ENCODE results near the gene SSTR3.

DNA sequence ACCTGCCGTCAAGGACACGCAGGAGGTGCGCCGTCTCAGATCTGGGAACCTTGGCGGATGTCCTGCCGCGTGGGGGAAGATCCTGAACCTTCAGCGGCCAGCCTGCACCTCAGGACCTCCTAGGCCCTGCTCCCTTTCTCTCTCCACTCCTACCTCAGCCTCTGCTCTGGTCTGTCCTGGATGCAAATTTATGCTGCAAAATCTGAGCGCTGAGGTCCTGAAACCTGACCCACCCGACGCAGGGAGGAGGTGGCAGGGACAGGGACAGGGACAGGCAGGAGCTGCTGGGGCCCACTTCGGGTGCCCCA, 473 bp upstream of the PVALB start:
- RAMPAGE, long total RNA = no peak
- RRBS, 2 experiments = no CpG with 5 or more reads among the region's 12 CpGs
CAGE:
- cytosol, long polyA minus RNA = no peak
- cytosol, long polyA plus RNA = no peak
- long polyA plus RNA = no peak
- nucleolus, long total RNA = no peak
- nucleus, long polyA plus RNA = no peak
- nucleus, long total RNA = no peak

- RAMPAGE, long total RNA = no peak
- RRBS, 2 experiments = no CpG with 5 or more reads among the region's 8 CpGs
CAGE:
- cytosol, long polyA minus RNA = no peak
- cytosol, long polyA plus RNA = no peak
- long polyA plus RNA = no peak
- nucleolus, long total RNA = no peak
- nucleus, long polyA plus RNA = no peak
- nucleus, long total RNA = no peak
Measured at GRCh38 chr22:36879794-36880362, 19.1 kb downstream of the NCF4 start.

GRCh38 chr22:36929965-36930602, 16.7 kb downstream of the CSF2RB start:
- RAMPAGE, long total RNA = no peak
- RRBS, 2 experiments = no CpG with 5 or more reads among the region's 10 CpGs
CAGE:
- cytosol, long polyA minus RNA = no peak
- cytosol, long polyA plus RNA = no peak
- long polyA plus RNA = no peak
- nucleolus, long total RNA = no peak
- nucleus, long polyA plus RNA = no peak
- nucleus, long total RNA = no peak

DNA sequence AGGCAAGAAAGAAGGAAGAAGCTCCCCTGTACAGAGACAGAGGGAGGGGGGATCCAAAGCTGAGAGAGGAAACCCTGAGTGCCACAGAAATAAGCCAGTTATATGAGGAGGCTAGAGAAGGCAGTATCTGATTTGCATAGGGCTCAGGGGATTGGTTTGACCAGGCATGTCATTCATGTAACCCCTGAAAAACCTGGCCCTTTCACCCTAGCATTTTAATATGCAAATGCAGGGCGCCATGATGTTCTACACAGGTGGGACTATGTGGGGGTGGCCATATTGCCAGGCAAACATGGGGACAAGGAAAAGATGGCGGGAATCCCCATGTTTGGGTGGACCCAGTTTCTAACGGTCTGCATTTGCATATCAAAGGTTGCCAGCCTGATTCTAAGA, 27.2 kb downstream of the CSF2RB start:
- RAMPAGE, long total RNA = no peak
- RRBS, 2 experiments = no CpG with 5 or more reads among the region's 3 CpGs
CAGE:
- cytosol, long polyA minus RNA = no peak
- cytosol, long polyA plus RNA = no peak
- long polyA plus RNA = no peak
- nucleolus, long total RNA = no peak
- nucleus, long polyA plus RNA = no peak
- nucleus, long total RNA = no peak

GRCh38 chr22:37050374-37051096, 1.0 kb upstream of the KCTD17 start:
- RAMPAGE, long total RNA = no peak
- RRBS, 2 experiments = no CpG with 5 or more reads among the region's 12 CpGs
CAGE:
- cytosol, long polyA minus RNA = no peak
- cytosol, long polyA plus RNA = no peak
- long polyA plus RNA = no peak
- nucleolus, long total RNA = no peak
- nucleus, long polyA plus RNA = no peak
- nucleus, long total RNA = no peak

GRCh38 chr22:37133270-37133603, 16.5 kb downstream of the IL2RB start:
- RAMPAGE, long total RNA = no peak
- RRBS, 2 experiments = no CpG with 5 or more reads among the region's 9 CpGs
CAGE:
- cytosol, long polyA minus RNA = no peak
- cytosol, long polyA plus RNA = no peak
- long polyA plus RNA = no peak
- nucleolus, long total RNA = no peak
- nucleus, long polyA plus RNA = no peak
- nucleus, long total RNA = no peak

DNA sequence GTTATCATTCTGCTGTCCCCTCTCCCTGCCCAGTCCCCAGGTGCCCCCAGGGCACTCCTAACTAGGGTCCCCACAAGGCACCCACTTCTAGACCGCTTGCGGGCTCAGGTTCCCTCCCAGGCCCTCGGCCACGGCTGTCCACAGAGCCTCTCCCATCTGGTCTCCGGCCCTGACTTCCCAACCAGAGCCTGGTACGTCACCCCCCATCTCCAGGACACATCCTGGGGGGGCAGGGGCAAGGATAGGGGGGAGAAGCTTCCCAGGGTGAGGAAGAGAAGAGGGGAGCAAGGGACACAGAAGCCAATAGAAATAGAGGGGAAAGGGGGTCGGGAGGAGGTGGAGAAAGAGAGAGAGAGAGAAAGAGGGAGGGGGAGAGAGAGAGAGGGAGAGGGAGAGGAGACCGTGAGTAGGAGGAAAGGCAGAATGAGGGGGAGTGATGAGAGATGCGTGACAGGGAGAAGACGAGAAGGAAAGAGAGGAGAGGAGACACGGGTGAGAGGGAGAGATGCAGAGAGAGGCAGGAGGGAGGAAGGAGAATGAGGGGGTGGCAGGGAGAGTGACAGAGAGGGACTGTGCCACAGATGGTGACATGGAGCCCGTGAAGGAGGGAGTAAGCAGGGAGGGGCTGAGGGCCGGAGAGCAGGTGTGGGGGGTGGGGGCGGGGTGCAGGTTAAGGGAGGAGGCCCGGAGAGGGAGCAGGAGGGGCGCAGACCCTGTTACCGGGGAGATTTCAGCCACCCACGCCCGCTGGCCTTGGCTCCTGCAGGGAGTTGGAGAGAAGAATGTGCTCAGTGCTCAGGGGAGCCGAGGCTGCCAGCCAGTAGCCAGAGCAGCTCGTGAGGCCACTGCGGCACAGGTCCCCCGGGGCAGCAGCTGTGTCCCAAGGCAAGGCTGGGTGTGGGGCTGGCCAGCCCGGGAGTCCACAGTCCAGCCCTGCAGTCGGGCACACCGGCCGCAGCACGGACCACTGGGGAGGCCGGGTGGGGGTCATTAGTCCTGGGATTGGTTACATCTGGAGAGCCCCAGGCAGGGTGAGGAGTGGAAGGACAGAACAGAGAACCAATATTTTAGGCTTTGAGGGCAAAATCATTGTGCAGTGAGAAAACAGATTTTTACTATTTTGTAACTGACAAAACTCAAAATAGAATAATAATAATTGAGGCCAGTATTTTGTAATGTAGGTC, at the start of gene SSTR3:
Gene SSTR3 (minus strand): TSS at position 612 of the 1,184 bp plus-strand sequence.
- RAMPAGE, long total RNA = no peak
- RRBS, 2 experiments = 41 to 72% methylated on average over 6 to 7 of the region's 29 CpGs
CAGE:
- cytosol, long polyA minus RNA = no peak
- cytosol, long polyA plus RNA = no peak
- long polyA plus RNA = no peak
- nucleolus, long total RNA = no peak
- nucleus, long polyA plus RNA = no peak
- nucleus, long total RNA = no peak

- RAMPAGE, long total RNA = no peak
- RRBS, 2 experiments = no CpG with 5 or more reads among the region's 11 CpGs
CAGE:
- cytosol, long polyA minus RNA = no peak
- cytosol, long polyA plus RNA = no peak
- long polyA plus RNA = no peak
- nucleolus, long total RNA = no peak
- nucleus, long polyA plus RNA = no peak
- nucleus, long total RNA = no peak
Measured at GRCh38 chr22:37284082-37284788, 1.9 kb downstream of the CYTH4 start.

DNA sequence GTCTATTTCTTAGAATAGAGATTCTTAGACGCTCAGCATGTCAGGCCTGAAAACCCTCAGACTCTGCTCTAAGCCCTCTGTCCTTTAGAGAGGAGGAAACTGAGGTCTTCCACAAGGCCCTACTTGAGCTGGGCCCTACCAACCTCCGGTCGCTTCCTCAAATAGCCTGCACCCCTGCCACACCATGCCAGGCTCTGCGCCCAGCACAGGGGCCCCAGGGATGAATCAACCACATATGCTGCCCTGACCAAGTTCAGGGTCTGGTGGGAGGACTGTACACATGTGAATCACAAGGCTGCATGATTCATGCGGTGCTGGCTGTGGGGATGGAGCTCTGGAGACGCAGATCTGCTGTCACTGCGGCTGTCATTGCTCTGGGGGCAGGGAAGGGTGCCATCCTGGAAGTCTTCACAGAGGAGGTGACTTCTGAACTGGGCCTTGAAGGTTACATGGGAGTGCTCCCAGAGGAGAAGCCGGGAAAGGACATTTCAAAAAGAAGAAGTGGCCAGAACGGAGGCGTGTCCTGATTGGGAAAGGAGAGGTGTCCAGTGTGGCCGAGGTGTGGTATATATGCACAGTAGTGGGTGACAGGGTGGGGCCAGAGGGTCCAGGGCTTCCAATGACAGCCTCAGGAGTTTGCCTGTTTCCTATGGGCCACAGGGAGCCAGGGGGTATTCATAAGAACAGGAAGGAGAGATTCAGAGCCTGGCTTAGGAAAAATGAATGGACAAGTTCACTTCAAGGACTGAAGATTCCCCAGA, 21.6 kb downstream of the CYTH4 start:
- RAMPAGE, long total RNA = no peak
- RRBS, 2 experiments = no CpG with 5 or more reads among the region's 11 CpGs
CAGE:
- cytosol, long polyA minus RNA = no peak
- cytosol, long polyA plus RNA = no peak
- long polyA plus RNA = no peak
- nucleolus, long total RNA = no peak
- nucleus, long polyA plus RNA = no peak
- nucleus, long total RNA = no peak

- RAMPAGE, long total RNA = no peak
- RRBS, 2 experiments = 69% methylated on average over 1 of the region's 17 CpGs; no CpG with 5 or more reads in 1 of the 2 experiments
CAGE:
- cytosol, long polyA minus RNA = no peak
- cytosol, long polyA plus RNA = no peak
- long polyA plus RNA = no peak
- nucleolus, long total RNA = no peak
- nucleus, long polyA plus RNA = no peak
- nucleus, long total RNA = no peak
Measured at GRCh38 chr22:37568903-37569820, 8.9 kb downstream of the CDC42EP1 start.

DNA sequence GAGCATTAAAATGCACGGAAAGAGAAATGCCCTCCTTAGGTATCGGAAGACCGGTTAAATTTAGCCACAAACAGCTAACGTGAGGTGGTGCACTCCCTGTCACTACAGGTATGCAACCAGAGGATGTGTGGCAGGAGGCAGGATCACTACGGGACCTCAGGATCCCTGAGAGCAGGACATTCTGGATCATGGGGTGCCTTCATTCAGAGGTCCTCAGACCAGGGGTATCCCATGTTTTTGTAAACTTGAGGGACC, 9.5 kb downstream of the CDC42EP1 start:
- RAMPAGE, long total RNA = no peak
- RRBS, 2 experiments = 92% methylated on average over 2 of the region's 5 CpGs; no CpG with 5 or more reads in 1 of the 2 experiments
CAGE:
- cytosol, long polyA minus RNA = no peak
- cytosol, long polyA plus RNA = no peak
- long polyA plus RNA = no peak
- nucleolus, long total RNA = no peak
- nucleus, long polyA plus RNA = no peak
- nucleus, long total RNA = no peak

DNA sequence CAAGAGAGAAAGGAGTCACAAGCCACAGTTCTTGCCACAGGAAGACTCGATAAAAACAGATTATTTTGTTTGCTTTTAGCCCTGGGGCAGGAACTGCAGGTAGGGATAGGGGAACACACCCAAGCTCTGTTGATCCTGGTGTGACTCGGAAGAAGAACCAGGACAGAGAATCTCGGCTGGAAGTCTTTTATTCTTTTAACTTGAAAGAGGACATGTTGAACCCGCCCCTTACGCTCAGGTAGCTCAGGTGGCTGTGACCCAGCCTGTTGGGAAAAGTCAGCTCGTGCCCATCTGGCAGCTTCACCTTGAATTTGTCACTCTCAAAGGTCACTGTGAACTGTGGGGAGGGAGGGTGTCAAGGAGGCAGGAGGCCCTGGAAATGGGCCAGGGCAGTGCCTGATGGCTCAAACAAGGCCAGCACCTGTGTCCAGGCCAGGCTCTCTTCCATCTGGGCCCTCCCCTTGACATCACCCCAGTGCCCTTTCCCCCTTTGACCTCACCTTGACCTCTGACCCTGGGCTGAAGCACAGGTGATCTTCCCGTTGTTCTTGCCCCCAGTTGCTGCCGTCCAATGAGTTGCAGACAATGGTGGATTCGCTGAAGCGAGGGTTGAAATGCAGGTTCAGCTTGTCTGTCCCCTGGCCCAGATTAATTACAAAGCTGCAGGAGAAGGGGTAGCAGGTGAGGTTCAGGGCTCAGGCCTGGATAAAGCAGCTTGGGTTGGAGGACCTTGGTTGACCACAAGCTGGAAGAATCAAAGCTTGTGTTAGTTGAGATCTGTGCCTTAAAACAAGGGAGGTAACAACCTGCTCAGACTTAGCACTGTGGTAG, 9.6 kb downstream of the LGALS2 start:
- RAMPAGE, long total RNA = no peak
- RRBS, 2 experiments = no CpG with 5 or more reads among the region's 10 CpGs
CAGE:
- cytosol, long polyA minus RNA = no peak
- cytosol, long polyA plus RNA = no peak
- long polyA plus RNA = no peak
- nucleolus, long total RNA = no peak
- nucleus, long polyA plus RNA = no peak
- nucleus, long total RNA = no peak

GRCh38 chr22:37592336-37592887, 12.5 kb upstream of the LGALS2 start:
- RAMPAGE, long total RNA = no peak
- RRBS, 2 experiments = 2 to 4% methylated on average over 3 of the region's 8 CpGs
CAGE:
- cytosol, long polyA minus RNA = no peak
- cytosol, long polyA plus RNA = no peak
- long polyA plus RNA = no peak
- nucleolus, long total RNA = no peak
- nucleus, long polyA plus RNA = no peak
- nucleus, long total RNA = no peak

GRCh38 chr22:37624610-37625390, 14.7 kb upstream of the SH3BP1 start:
- RAMPAGE, long total RNA = no peak
- RRBS, 2 experiments = no CpG with 5 or more reads among the region's 11 CpGs
CAGE:
- cytosol, long polyA minus RNA = no peak
- cytosol, long polyA plus RNA = no peak
- long polyA plus RNA = no peak
- nucleolus, long total RNA = no peak
- nucleus, long polyA plus RNA = no peak
- nucleus, long total RNA = no peak

GRCh38 chr22:37677533-37677821, 2.0 kb downstream of the LGALS1 start:
- RAMPAGE, long total RNA = no peak
- RRBS, 2 experiments = no CpG with 5 or more reads among the region's 3 CpGs
CAGE:
- cytosol, long polyA minus RNA = no peak
- cytosol, long polyA plus RNA = no peak
- long polyA plus RNA = no peak
- nucleolus, long total RNA = no peak
- nucleus, long polyA plus RNA = no peak
- nucleus, long total RNA = no peak

GRCh38 chr22:37697336-37697801, 521 bp downstream of the TRIOBP start:
- RAMPAGE, long total RNA = no peak
- RRBS, 2 experiments = no CpG with 5 or more reads among the region's 17 CpGs
CAGE:
- cytosol, long polyA minus RNA = no peak
- cytosol, long polyA plus RNA = no peak
- long polyA plus RNA = no peak
- nucleolus, long total RNA = no peak
- nucleus, long polyA plus RNA = no peak
- nucleus, long total RNA = no peak

GRCh38 chr22:37745502-37746199, 48.8 kb downstream of the TRIOBP start:
- RAMPAGE, long total RNA = no peak
- RRBS, 2 experiments = 2% methylated on average over 21 of the region's 73 CpGs
CAGE:
- cytosol, long polyA minus RNA = no peak
- cytosol, long polyA plus RNA = no peak
- long polyA plus RNA = no peak
- nucleolus, long total RNA = start-site peak on the minus strand at chr22:37745961-37746038, 7 reads
- nucleus, long polyA plus RNA = no peak
- nucleus, long total RNA = no peak

- RAMPAGE, long total RNA = no peak
- RRBS, 2 experiments = 83% methylated on average over 7 of the region's 41 CpGs; no CpG with 5 or more reads in 1 of the 2 experiments
CAGE:
- cytosol, long polyA minus RNA = no peak
- cytosol, long polyA plus RNA = no peak
- long polyA plus RNA = no peak
- nucleolus, long total RNA = no peak
- nucleus, long polyA plus RNA = no peak
- nucleus, long total RNA = no peak
Measured at GRCh38 chr22:37803148-37804110, 1.6 kb upstream of the H1-0 start.

DNA sequence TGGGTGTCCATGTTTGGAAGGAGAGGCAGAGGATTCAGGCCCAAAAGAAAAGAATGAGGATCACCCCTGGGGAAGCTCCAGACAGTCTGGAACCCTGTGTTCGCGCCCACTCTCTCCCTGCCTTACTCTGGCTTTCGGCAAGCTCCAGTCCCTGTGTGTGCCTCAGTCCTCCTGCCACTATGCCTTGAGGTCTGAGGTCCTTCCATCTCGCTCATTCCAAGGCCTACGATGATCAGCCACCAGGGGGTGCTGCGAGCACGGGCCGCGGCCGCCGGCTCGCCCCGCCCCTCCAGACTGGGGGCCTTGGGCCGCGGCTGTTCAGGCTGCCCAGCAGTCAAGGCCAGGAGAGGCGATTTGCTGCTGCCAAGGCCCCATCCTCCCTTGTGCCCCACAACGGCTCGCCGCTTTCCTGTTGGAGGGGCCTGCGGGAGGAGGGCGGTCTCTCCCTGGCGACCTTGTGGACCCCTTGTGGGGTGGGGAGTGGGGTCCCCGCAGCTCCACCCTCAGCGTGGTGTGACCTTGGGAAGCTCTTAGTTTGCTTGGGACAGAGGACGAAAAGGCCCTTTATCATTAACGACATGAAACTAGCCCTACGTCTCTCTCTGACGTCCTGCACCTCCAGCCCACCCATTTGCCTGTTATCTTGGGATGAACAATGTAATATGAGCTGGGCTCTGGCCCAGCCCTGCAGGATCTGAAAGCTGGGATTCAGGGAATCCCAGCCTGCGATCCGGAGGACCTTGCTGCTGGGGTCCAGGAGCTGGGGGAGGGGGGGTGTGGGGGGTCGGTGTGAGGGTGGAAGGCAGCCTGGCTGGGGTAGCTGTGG, 5.4 kb upstream of the GALR3 start:
- RAMPAGE, long total RNA = no peak
- RRBS, 2 experiments = no CpG with 5 or more reads among the region's 31 CpGs
CAGE:
- cytosol, long polyA minus RNA = no peak
- cytosol, long polyA plus RNA = no peak
- long polyA plus RNA = no peak
- nucleolus, long total RNA = no peak
- nucleus, long polyA plus RNA = no peak
- nucleus, long total RNA = no peak

DNA sequence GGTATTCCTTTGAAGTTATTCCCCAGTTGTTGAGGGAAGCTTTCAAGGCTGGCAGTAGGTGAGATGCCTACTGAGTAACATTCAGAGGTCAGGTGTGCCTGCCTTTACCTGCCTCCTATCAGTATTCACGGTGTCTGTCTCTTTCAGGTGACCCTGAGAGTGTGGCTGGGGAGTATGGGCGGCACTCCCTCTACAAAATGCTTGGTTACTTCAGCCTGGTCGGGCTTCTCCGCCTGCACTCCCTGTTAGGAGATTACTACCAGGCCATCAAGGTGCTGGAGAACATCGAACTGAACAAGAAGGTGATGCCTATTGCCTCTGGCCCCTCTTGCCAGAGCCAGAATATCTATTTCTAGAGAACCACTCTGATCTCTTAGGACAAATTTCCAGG, 25.0 kb downstream of the EIF3L start:
- RAMPAGE, long total RNA = no peak
- RRBS, 2 experiments = no CpG with 5 or more reads among the region's 5 CpGs
CAGE:
- cytosol, long polyA minus RNA = start-site peak on the plus strand centred at position 199 of the sequence, 9 bp wide, 110 reads; start-site peak on the plus strand centred at position 281 of the sequence, 31 bp wide, 114 reads
- cytosol, long polyA plus RNA = no peak
- long polyA plus RNA = no peak
- nucleolus, long total RNA = no peak
- nucleus, long polyA plus RNA = no peak
- nucleus, long total RNA = no peak

All from GM12878 (cell line).